Measurements from ENCODE around the gene HSPB9.

GRCh38 chr17:41870363-41871078 is 5.3 kb upstream of the KLHL11 start:
- PRO-cap, result no peak

- PRO-cap, result no peak
These were observed 22.9 kb downstream of the ACLY start for GRCh38 chr17:41895905-41896198.

- PRO-cap, result no peak
These were observed 873 bp downstream of the CNP start for GRCh38 chr17:41967204-41968131.

DNA sequence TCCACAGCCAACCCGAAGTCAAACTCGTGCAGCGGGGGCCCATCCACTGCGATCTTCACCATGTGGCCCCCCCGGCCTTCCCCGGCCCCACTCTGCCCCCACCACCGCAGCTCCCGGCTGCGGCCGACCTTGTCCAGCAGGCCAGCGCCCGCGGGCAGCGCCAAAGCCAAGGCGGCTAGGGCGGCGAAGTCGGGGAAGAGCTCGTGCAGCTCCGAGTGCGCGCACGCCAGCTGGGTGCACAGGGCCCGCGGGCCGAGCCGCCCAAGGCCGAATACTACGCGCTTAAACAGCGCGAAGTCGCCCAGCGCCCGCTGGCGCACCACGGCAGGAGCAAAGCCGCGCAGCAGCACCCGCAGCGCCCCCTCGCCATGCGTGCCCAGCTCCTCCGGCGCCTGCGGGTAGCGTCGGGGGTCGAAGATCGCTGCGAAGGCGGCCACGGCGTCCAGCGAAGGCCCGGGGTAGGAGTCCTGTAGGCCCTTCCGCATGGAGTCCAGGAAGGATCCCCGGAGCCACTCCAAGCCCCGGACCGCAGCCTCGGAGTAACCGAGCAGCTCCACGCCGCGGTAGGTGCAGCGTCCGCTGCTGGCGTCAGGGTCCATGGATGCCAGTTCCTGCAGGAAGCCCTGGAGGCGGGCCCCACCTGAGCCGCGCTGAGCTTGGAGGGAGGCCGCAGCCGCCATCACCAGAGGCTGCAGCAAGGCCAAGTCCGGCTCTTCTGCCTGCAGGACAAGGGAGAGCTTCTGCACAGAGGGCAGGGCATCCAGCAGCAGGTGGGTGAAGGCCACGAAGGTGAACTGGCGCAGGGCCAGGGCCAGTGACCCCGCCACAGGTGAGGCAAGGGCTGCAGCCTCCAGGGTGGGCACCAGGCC is 10.4 kb downstream of the C17orf113 start:
- PRO-cap, result no peak

- PRO-cap, result no peak
These were observed at the start of gene HSPB9 for GRCh38 chr17:42122132-42122959. Gene HSPB9, plus strand, starts transcription at chr17:42122804.

DNA sequence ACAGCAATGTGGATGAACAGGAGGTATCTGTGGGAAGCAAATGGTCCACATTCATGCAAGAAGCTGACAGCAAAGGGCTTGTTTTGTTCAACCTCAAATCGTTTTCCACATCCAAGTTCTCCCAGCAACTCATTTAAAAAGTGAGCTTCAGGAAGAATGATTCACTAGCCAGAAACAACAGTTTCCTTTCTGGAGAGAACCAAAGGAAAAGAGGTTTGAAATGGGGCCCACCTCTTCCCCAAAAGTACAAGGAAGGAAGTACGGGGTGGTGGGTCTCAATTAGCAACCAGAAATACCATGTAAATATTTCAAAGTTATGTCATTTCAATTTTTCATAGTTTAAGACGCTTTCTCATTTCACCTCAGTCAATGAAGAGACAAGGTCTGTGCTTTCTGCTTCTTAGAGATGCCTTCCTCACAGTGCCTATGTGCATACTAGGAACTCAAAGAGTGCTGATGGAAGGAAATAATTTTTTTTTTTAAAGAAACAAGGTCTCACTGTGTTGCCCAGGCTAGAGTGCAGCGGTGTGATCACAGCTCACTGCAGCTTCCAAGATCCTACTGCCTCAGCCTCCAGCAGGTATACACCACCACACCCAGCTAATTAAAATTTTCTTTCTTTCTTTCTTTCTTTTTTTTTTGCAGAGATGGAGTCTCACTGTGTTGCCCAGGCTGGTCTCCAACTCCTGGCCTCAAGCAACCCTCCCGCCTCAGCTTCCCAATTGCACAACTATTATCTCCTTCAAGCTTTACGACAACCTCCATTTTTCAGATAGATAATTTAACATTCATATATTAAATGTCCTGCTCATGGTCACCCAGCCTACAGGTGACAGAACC is 9.7 kb downstream of the HSPB9 start:
- PRO-cap, result no peak

- PRO-cap, result no peak
These were observed 13.3 kb downstream of the RAB5C start for GRCh38 chr17:42141283-42142108.

- PRO-cap, result no peak
These were observed 300 bp upstream of the KCNH4 start for GRCh38 chr17:42181160-42181723.

- PRO-cap, result no peak
These were observed 1.0 kb downstream of the GHDC start for GRCh38 chr17:42193187-42193772.

DNA sequence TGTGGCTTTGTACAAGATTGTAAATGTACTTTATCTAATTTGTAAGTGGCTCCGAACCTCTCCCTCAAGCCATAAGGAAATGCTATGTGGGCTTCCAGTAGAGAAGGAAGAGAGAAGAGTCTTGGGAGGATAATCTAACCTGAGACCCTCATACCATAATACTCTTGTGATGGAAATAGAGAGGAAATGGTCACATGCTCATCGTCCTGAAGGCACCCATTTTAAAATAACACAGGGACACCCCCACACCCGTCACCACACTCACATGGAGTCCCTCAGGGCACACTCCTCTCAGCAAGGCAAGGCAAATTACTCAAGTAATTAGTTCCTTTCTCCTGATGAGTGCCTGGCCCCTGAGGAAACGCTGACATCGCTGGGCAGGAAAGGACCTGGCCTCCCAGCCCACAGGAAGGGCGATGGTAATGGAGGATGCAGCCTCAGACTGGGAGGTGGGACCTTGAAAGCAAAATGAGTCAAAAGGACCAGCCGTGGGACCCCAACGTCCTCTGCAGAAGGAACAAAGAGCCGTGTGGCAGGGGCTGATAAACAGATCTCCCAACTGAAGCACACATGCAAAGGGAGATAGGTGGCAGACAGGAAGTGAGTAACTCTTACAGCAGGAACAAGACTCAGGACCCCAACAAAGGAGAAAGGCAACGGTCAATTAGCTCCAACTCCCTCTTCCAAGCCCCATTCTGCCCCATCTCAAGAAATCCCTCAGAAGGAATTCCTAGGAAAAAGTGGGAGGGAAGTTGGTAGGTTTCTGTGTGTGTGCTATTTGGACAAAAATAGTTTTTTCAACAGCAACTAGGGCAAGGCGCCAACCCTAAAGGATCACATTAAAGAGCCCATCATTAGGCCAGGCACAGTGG is 31.5 kb downstream of the STAT5A start:
- PRO-cap, result no peak

- PRO-cap, result no peak
These were observed 1.1 kb downstream of the STAT3 start for GRCh38 chr17:42387066-42387653.

DNA sequence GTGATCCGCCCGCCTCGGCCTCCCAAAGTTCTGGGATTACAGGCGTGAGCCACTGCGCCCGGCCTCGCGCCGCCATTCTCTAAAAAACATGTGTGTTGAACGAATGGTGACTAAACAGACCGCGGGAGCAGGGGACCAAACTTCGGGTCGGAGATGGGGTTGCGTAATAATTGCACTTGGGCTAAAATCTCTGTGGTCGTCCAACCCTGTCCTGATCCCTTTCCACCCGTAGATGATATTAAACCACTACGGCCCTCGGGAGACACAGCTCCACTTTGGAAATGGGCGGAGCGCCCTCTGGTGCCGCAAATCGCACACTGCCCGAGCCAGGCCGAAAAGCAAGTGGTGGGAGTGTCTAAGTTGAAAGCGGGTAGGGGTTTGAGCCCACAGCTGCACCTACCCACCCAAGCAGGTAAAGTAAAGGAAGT is 17.1 kb downstream of the CAVIN1 start:
- PRO-cap, result no peak

DNA sequence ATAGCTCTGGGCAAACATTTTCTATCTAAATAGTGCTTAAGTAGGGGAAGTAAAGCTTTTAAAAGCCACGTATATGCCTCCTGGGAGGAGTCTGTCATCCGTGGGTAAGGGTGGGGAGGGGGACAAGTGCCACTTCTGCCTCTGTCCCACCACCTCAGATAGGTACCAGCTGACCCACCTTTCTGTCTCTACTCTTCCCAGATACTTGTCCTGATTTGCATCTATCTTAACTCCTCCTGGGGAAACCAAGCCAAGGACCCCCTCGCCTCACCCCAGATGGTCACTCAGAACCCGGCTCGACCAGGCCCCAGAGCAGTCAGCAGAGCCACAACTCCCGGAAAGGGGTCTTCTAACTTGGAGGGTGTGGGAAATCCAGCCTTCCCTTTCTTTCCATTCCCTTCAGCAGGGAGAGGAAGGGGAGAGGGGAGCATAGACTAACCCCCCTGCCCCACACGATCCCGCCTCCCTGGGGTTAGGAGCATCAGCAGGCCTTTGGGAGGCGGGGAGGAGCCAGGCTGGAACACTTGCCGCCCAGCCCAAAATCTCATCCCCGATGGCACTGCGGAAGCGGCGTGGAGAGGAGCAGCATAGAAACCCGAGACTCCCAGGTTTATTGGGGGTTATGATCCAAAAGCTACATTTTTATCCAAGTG is 1.9 kb downstream of the CAVIN1 start:
- PRO-cap, result unidirectional peak, plus-strand start at position 559 of the sequence

DNA sequence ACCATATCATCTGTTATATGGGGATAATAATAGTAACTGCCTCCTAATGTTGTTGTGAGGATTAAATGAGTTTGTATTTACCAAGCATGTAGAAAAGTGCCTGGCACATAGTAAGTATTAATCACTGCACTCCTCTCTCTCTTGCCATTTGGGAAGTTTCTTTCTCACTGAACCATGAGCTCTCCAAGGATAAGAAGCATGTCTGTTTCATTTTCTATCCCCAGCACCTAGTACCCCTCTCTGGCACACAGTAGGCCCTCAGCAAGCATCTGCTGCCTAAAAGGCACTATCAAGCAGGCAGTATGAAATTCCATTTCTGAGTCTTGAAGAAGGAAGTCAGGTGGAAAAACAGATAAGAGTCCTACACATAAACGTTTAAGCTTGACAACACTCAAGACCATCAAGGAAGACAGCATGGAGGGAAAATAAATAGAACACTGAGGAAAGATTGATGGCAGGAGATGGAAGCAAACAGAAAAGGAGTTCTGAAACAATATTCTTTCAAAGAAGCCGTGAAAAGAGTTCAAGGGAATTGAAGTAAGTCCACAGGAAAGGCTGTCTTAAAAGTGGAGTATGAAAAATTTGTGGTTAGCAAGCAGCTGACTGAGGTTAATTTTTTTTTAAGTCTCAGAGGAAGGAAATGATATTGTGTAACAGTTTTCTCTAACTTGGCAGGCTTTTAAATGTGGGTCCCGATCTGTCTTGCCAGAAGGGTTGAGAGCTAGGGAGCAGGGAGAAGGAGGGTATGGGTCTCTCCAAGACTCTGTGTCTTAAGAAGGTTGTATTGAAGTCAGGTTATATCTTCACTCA is 2.1 kb upstream of the ATP6V0A1 start:
- PRO-cap, result unidirectional peak, plus-strand start at position 708 of the sequence

GRCh38 chr17:42548106-42548979 is 4.4 kb upstream of the HSD17B1 start:
- PRO-cap, result no peak

GRCh38 chr17:42553235-42553864 is 627 bp downstream of the HSD17B1 start:
- PRO-cap, result no peak

GRCh38 chr17:42564612-42565751 is 1.9 kb upstream of the MLX start:
- PRO-cap, result no peak

DNA sequence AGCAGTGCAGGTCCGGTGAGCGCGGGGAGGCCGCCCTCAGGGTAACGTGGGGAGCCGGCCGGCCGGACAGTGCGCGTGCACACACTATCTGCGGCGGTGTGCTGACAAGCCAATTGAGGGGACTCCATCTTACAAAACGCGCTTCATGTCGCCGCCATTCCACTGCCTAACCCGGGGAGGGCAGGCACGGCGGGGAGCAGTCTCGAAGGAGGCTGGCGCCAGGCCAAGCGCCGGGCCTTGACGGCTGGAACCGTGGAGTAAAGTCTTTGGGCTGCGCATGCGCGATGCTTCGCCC is 235 bp upstream of the MLX start:
- PRO-cap, result bidirectional peak, plus-strand start outside the sequence, minus-strand start at position 268 of the sequence

DNA sequence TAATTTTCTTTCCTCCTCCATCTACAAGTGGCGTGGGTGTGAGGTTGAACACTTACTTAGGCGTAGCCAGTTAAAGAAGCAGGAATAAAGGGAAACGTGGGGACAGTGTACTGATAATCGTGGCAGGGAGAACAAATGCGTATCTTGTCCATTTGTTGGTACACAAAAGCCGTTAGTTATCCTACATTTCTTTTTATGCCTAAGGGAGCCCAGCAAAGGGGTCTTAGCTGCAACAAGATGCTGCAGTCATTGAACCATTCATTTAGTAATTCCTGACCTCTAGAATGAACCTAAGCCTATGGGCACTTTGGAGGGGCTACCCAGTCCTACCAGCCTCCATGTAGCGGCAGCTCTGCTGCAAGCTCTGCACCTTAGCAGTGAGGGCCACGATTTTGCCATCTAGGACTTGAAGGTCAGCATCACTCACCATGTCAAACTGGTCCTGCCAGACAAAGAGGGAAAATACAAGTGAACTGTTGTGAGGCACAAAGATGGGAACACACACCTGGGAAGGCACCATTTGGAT is 3.7 kb downstream of the PSMC3IP start:
- PRO-cap, result no peak

DNA sequence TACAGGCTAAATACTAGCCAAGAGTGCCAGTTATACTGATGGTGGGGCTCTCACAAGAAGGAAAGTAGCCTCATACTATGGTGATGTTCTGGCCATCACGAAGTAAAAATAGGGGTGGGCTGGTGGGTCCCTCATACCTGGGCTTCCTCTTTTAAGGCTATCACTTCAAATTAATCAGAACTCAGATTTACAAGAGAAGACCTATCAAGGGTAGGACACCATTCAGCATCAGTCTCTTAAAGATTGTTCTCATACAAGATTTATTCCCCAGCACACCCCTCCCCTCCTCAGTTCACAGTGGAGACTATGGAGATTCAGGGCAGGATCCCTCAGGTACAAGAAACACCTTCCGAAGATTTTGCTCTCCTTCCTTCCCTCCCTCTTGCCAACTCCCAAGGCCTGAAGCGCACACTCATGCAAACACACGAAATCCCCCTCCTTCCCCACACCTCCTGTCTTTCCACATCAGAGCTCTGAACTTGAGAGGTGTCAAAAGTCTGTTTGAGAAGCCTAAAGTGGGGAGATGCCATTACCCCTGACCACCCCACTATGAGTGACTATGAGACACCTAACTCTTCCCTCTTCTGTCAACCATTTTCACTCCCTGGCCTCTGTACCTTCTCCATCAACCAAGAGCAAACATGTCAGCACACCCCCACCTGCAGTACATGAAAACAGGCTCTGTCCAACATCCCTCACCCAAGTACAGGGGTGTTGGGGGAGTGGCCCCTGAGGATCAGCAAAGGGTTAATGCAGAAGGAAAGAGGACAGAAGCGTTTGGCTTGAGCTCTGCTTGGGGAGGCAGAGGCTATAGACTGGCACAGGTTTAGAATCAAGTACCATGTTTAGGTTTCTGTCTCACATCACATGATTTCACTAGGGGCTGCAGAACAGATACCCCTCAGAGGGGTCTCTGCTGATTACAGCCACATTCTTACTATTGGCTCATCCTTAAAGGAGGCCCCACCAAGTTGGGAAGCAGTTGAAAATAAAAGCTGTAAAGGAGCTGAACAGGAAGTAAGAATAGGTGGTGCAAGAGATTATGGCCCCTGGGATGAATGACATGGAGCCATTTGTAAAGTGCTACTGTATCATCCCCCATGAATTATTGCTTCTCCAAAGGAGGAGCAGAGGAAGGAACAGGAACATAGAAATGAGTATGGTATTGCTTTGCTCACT is 2.1 kb upstream of the PSMC3IP start:
- PRO-cap, result no peak

Data from left common carotid artery plus branches (tissue), 1 donor.